Foreskin keratinocyte (primary cell): ENCODE measurements around the gene ARID4B.

- RAMPAGE, total RNA: no peak
Observed at GRCh38 chr1:234509438-234509648, 30.4 kb upstream of the TARBP1 start.

GRCh38 chr1:234538412-234538771 lies 59.4 kb upstream of the TARBP1 start:
- RAMPAGE, total RNA: no peak

GRCh38 chr1:234602444-234603398 lies 7.3 kb downstream of the IRF2BP2 start:
- RAMPAGE, total RNA: no peak

DNA sequence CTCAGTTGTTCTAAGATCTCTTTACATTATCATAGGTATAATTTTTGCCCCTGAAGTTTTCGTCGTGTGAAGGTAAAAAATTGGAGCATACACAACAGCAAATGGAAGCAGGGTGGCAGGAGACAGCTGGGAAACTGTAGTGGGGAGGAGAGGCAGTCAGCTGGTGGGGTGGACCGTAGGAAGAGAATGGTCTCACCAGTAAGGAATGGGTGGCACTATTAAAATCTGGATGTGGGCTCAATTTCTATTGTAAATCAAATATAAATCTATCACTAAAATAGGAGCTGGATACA lies 10.3 kb upstream of the IRF2BP2 start:
- RAMPAGE, total RNA: no peak

DNA sequence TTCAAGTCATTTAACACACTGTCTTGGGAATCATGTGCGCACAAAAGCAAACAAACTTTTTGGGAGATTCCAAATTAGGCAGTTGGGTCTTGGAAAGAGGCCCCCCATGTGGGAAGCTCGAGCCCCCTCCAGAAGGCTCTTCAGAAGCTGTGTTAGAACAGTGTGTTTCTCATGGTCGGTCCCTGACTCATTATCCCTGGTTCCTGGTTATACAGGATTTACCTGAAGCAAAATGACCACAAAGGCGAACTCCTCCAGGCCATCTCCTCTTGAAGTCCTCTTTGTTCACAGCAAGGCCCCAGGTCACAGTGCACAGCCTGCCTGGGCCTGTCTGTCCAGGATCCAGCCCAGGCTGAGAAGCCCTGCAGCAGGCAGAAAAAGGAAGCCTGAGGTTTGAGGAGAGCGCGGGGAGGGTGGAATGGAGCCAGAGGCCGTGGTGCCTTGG lies 136.7 kb upstream of the IRF2BP2 start:
- RAMPAGE, total RNA: no peak

DNA sequence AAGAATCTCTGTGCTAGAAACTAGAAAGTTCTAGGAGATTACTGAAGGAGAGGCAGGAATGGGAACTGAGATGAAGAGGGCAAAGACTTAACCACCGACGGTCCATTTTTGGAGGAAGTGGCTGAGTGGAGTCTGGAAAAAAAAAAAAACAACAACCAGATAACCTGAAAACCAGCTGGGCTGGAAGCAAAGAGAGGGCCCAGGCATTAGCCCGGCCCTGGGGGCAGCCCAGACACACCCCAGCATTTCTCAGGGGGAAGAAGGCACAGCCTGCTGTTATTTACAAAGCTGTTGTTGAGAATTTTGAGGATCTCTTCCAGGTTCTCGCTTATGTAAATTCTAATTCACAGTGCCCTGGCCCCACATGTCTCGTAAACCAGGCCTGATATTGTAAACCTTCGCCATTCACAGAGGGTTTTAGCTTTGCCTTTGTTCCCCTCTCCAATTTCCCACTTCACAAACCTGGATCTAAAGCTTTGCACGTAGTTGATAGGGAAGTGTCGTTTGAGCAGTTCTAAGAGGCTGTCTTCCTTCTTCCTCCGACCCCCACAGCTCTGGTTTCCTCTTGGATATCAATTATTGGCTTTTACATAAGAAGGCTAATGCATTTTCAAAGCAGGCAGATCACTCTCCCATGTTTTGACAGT lies 161.8 kb upstream of the IRF2BP2 start:
- RAMPAGE, total RNA: no peak

DNA sequence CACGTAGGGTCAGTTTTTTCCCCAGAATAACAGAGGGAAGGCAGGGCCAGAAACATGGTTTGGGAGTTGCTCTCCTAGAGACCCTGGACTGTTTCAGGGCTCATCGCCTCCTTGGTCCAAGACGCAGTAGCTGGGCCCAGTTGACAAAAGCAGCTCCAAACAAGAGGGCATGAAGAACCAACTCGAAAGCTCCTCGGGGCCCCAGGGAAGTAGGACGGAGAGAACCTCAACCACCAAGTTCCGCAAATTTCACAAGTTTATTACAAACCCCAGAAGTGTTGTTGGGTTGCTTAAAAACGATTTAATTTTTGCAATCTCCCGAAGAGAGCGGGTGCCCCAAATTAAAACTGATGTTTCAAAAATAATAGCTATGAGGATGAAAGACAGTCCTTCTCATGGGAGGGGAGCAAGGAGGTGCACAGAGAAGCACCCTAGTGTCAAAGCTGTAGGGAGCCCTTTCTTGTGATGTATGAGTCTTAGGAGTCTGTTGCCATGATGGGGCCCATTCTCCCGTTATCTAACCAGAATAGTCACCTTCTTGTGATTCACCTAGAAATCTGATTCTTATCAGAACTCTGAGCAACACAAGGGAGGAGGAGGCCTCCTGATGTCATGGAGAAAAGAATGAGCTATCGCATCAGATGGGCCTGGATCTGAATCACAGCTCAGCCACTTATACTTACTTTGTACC lies 165.6 kb upstream of the IRF2BP2 start:
- RAMPAGE, total RNA: no peak

DNA sequence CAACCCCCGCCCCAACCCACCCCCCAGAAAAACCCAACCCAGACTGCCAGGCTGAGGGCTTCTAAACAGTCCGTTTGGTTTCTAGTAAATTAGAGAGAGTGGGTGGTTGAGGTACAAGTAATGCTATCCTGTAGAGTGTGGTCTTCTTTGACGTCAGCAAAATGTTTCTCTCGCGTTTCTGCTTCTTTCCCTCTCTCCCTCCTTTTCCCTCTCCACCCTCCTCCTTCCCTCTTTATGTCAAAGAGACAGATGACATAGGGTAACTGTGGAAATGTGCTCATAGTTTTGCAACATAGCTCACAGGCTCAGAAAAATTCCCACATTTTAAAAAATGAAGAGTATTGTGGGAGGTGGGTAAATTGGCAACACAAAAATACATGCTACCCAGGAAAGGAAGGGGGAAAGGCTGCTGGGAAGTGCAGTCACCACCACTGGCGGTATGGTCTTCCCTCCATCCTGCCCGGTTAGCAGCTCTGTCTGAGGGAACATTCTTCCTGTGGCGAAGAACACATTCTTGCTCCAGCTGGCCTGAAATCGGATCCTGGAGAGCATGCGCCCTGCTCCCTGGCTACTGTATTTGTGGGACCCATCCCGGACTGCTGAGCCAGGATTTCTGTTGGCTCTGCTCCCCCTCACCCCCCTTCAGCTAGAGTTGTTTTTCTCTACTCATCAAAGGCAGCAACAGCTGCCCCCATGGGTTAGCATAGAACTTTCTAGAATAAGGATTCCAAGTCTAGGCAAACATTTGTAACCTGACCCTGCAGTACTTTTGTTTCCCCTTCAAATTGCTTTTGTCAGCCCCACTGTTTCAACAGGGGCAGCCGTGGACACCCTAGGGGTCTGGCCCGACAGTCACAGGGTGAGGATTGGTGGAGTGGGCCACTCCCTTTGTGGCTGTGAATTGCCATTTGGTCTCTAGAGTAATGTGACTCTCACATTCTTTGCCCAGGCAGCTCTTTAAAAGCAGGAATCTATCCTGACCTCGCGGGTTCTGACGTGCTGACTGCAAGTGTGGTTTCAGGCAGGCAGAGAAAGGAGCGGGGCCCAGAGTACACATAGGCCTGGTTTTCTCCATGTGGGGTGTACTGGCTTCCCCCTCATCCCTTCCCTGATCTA lies 157.9 kb downstream of the TOMM20 start:
- RAMPAGE, total RNA: no peak

- RAMPAGE, total RNA: no peak
Observed at GRCh38 chr1:234980700-234981503, 147.7 kb downstream of the TOMM20 start.

GRCh38 chr1:234986606-234987267 lies 141.9 kb downstream of the TOMM20 start:
- RAMPAGE, total RNA: no peak

DNA sequence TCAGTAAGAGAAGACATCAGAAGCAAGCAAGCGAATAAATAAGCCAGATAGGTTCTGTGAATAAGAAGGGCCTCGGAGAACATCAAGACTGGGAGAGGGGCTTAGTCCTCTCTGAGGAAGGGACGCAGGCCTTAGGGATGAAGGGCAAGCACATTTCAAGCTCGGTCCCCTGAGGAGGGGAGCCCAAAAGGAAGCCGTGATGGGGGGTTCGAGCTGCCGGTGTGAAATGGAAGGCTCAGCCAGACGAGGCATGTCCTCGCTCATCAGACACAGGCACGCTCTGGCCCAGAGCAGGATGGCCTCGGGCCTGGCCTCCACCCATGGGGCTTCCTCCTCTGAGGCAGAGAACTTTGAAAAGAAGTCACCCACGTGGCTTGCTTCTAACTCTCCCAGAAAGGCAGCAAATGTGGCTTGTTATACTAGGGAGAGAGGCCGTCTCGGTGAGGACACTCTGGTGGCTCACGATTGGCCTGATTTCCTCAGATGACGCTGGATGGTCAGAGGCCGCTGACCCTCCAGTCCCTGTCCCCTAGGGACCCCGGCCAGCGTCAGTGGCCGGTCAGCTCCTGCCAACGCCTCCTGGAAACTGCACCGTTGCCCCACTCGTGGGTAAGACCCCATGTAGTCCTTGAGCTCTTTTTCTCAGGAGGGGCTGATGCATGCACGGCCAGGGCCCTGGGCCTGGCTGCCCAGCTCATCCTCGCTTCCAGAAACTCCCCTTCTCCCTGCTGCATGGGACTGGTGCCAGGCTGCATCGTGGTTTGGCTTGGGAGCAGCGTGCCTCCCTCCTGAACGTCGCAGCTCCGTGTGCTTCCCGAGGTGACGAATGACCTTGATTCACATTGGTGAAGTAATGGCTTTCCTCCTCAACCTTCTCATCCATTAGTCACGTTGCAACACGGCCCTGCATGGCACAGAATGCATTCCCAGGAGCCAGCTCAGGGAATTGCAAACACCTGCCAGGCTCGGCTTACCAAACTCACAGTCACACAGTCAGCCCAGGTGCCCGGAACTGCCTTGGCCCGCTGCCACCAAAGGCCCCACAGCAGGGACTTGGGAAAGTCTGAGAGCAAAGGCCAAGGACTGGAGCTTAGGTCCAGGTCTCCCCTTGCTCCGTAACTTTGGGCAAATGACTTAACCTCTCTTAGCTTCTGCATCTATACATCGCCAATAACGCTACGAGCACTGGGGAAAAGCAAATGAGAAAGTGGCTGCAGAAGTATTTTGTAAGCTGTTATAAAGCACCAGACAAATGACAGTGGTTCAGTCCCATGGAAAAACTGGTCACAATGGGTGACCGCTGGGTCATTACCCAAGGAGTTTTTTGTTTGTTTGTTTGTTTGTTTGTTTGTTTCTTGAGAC lies 58.7 kb downstream of the TOMM20 start:
- RAMPAGE, total RNA: no peak

GRCh38 chr1:235219644-235220199 lies 58.7 kb upstream of the RBM34 start:
- RAMPAGE, total RNA: no peak

DNA sequence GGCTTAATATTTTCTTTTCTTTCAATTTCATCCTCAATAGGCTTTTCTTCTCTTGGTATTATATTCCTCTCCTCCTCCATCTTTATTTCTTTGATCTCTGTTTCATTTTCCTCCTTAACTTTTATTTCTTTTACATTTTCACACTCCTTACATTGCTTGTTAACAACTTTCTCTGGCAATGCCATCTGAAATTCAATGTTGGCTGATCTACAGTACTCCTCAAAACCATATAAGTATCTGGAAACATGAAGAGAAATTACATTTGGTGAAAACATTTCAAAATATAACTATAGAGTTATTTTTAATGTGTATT lies 59.2 kb upstream of the RBM34 start:
- RAMPAGE, total RNA: no peak

DNA sequence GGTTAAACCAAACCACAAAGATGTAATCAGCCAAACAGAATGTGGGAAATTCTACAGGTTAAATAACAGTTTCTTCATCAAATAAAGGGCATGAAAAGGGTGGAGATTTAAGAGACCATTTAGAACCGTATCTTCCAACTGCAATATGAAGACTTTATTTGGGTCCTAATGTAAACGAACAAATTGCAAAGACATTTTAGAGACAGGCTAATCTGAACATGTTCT lies 30.3 kb downstream of the ARID4B start:
- RAMPAGE, total RNA: no peak

DNA sequence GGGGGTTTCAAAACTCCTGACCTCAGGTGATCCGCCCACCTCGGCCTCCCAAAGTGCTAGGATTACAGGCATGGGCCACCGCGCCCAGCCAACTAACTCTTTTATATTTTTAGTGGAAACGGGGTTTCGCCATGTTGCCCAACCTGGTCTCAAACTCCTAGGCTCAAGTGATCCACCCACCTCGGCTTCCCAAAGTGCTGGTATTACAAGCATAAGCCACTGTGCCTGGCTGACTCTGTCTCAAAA lies 26.2 kb downstream of the ARID4B start:
- RAMPAGE, total RNA: no peak

- RAMPAGE, total RNA: no peak
Observed at GRCh38 chr1:235307325-235307650, 20.7 kb downstream of the ARID4B start.

- RAMPAGE, total RNA: no peak
Observed at GRCh38 chr1:235310421-235311051, 17.4 kb downstream of the ARID4B start.

- RAMPAGE, total RNA: no peak
Observed at GRCh38 chr1:235313393-235313736, 14.6 kb downstream of the ARID4B start.

- RAMPAGE, total RNA: no peak
Observed at GRCh38 chr1:235326520-235326943, 1.4 kb downstream of the ARID4B start.

DNA sequence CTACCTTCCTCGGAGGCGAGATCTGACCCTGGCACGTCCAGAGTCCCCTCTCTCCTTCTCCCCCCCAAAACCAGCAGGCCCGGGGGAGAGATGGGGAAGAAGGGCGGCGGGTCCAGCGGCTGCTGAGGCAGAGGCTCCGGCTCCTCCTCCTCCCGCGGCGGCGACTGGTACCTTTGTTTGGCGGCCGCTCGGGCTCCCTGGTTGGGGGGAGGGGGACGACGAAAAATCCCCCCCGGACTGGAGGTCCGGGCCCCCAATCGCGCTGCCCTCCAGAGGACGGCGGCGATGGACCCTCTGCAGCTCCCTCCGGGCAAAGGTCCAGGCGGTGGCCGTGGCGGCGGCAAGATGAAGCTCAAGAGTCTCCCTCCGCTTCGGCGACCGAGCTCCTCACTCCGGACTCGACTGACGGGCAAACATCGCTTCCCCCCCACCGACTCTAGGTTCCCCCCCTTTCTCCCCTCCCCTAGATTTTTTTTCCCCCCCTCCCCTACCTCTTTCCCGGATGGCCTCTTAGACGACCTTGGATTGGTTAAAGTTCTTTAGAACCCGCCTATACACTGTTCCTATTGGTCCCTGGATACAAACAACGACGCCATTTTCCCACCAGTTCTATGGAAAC lies at the start of gene ARID4B:
Gene ARID4B (minus strand): TSS at position 415 of the 619 bp plus-strand sequence.
- RAMPAGE, total RNA: no peak